ENCODE data around the gene HSPB1.

- RRBS, result 93% methylated on average over 1 of the region's 41 CpGs
Measured at GRCh38 chr7:75988880-75990334, 5.0 kb downstream of the TMEM120A start.

DNA sequence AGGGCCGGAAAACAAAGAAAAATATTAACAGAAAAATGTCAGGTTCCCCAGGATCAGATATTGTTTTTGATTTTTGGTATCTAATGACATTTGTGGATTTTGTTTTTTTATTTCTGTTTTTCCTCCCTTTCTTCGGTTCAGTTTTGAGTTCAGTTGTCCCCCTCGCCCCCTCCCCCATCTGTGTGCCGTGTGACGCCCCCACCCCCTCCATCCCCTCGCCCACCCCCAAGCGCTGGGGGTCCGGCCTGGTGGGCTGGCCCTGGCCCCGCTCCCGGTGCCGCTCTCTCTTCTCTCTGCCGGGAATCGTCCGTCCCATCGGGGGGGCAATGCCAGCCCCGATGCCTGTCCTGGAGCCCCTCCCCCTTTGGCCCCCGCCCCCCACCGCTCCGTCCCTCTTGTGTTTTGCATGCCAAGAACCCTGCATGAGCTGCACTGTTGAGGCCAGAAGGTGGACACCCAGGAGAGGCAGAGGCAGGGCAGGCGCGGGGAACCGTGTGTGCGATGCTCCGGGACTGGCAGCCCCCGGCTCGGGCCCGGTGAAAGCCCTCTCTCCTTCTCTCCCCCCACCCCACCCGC is 22.2 kb upstream of the HSPB1 start:
- RRBS, result no CpG with 5 or more reads among the region's 28 CpGs

DNA sequence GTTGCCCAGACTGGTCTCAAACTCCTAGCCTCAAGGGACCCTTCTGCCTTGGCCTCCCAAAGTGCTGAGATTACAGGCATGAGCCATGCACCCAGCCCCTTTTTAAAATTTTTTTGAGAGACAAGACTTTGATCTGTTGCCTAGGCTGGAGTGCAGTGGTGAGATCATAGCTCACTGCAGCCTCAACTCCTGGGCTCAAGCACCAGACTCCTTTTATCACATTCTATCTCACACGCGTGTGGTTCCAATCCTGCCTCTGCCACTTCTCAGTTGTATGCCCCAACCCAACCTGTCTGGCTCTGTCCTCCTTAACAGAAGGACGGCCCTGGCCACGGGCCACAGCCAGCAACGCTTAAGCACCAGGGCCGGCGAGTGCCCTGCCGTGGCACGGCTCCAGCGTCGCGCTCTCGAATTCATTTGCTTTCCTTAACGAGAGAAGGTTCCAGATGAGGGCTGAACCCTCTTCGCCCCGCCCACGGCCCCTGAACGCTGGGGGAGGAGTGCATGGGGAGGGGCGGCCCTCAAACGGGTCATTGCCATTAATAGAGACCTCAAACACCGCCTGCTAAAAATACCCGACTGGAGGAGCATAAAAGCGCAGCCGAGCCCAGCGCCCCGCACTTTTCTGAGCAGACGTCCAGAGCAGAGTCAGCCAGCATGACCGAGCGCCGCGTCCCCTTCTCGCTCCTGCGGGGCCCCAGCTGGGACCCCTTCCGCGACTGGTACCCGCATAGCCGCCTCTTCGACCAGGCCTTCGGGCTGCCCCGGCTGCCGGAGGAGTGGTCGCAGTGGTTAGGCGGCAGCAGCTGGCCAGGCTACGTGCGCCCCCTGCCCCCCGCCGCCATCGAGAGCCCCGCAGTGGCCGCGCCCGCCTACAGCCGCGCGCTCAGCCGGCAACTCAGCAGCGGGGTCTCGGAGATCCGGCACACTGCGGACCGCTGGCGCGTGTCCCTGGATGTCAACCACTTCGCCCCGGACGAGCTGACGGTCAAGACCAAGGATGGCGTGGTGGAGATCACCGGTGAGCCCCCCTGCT is at the start of gene HSPB1:
Gene HSPB1, plus strand, starts transcription at position 618 of the 1,036 bp plus-strand sequence.
- RRBS, result 4% methylated on average over 8 of the region's 69 CpGs

DNA sequence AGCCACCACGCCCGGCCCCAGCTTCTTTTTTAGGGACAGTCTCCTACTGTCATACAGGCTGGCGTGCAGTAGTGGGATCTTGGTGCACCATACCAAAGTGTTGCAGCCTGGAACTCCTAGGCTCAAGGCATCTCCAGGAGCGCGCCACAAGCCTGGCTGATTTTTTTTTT is 3.7 kb downstream of the HSPB1 start:
- RRBS, result no CpG with 5 or more reads among the region's 5 CpGs

DNA sequence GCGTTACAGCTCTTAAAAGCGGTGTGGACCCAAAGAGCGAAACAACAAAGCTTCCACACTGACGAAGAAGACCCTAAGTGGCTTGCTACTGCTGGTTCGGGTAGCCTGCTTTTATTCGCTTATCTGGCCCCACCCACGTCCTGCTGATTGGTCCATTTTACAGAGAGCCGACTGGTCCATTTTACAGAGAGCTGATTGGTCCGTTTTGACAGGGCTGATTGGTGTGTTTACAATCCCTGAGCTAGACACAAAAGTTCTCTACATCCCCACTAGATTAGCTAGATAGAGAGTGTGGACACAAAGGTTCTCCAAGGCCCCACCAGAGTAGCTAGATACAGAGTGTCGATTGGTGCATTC is 6.4 kb downstream of the HSPB1 start:
- RRBS, result no CpG with 5 or more reads among the region's 10 CpGs

DNA sequence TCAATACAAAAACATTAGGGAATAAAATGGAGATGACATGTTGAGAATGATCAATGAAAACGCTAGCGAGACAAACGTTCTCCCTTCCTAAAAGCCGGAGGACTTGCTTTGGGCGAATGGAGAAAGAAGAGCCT is 951 bp downstream of the YWHAG start:
- RRBS, result no CpG with 5 or more reads among the region's 5 CpGs

DNA sequence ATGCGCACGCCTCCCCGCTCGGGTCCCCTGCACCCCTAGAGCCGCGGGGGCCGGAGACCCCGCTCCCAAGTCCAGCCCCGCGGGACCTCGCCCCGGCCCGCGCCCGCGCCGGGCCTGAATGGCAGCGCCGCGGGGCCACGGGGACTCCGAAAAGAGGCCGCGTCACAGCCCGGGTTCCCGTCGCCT is 510 bp downstream of the YWHAG start:
- RRBS, result 2% methylated on average over 17 of the region's 27 CpGs

- RRBS, result 1% methylated on average over 28 of the region's 111 CpGs
Measured at GRCh38 chr7:76392845-76394130, 16.2 kb downstream of the SSC4D start.

GRCh38 chr7:76397046-76398298 is 12.0 kb downstream of the SSC4D start:
- RRBS, result 4% methylated on average over 8 of the region's 54 CpGs

GRCh38 chr7:76611138-76612048 is 15.7 kb downstream of the POMZP3 start:
- RRBS, result no CpG with 5 or more reads among the region's 14 CpGs

DNA sequence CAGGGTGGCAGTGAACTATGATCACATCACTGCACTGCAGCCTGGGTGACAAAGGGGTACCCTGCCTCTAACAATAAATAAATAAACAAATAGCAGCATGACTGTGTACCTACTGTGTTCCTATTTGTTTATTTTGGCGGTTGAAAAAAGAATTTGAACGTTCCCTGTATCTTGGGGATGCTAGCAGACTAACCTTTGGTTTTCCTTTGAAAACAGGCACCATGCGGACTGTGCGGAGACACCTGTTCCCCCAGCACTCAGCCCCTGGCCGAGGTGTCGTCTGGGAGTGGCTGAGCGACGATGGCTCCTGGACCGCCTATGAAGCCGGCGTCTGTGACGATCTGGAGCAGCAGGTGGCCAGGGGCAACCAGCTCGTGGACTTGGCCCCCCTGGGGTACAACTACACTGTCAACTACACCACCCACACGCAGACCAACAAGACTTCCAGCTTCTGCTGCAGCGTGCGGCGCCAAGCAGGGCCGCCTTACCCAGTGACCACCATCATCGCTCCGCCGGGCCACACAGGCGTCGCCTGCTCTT is 51.7 kb downstream of the SPDYE17 start:
- RRBS, result no CpG with 5 or more reads among the region's 23 CpGs

- RRBS, result no CpG with 5 or more reads among the region's 4 CpGs
Measured at GRCh38 chr7:77202432-77203008, 2.9 kb upstream of the FGL2 start.

GRCh38 chr7:77244405-77244990 is 44.9 kb upstream of the FGL2 start:
- RRBS, result no CpG with 5 or more reads among the region's 6 CpGs

GRCh38 chr7:77415271-77415847 is 790 bp downstream of the GSAP start:
- RRBS, result no CpG with 5 or more reads among the region's 28 CpGs

- RRBS, result 3% methylated on average over 5 of the region's 36 CpGs
Measured at GRCh38 chr7:77536382-77536978, 615 bp upstream of the PTPN12 start.

- RRBS, result no CpG with 5 or more reads among the region's 11 CpGs
Measured at GRCh38 chr7:77690196-77690899, 5.9 kb upstream of the RSBN1L start.

GRCh38 chr7:78198339-78198605 is 400.0 kb upstream of the TMEM60 start:
- RRBS, result no CpG with 5 or more reads among the region's 7 CpGs

GRCh38 chr7:78770416-78770914 is 683.0 kb downstream of the MAGI2 start:
- RRBS, result no CpG with 5 or more reads among the region's 6 CpGs

DNA sequence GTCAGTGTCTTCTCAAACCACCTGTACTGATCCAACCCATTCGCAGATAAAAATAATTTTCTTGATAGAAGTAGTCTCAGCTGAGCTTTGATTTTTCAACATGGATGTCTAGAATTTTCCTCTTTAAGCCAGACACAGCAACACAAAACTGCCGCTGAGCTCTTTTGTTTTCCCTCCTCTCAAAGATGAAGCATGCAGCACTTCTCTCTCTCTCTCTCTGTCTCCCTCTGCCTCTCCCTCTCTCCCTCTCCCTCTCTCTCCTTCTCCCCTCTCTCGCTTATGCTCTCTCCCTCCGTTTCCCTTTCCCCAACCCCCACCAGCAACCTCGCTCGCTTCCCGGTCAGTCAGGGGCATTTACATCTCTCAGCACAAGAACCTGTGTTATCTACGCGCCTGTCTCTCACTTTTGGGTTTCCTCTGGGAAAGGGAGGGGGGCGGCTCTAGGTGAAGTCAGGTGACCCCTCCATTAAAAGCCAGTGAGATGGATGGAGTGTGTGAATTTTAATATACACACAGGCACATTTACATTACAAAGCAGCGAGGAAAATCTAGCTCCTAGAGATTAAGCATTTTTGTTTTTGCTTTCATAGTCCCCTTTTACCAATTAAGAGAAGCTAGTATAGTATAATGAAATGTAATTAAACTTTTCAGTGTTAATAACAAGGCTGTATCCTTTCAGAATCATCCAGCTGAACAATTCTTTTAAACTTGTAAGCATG is 682.4 kb downstream of the MAGI2 start:
- RRBS, result no CpG with 5 or more reads among the region's 11 CpGs

- RRBS, result 4% methylated on average over 12 of the region's 52 CpGs
Measured at GRCh38 chr7:80135309-80135898, 773 bp downstream of the GNAI1 start.